ENCODE measurements around a stretch of chr12.

GRCh38 chr12:123488382-123488891, 30.5 kb downstream of the SNRNP35 start:
CAGE:
- cytosol, long polyA minus RNA: no peak
- cytosol, long polyA plus RNA: no peak
- long polyA plus RNA: no peak
- nucleus, long polyA minus RNA: no peak
- nucleus, long polyA plus RNA: no peak

DNA sequence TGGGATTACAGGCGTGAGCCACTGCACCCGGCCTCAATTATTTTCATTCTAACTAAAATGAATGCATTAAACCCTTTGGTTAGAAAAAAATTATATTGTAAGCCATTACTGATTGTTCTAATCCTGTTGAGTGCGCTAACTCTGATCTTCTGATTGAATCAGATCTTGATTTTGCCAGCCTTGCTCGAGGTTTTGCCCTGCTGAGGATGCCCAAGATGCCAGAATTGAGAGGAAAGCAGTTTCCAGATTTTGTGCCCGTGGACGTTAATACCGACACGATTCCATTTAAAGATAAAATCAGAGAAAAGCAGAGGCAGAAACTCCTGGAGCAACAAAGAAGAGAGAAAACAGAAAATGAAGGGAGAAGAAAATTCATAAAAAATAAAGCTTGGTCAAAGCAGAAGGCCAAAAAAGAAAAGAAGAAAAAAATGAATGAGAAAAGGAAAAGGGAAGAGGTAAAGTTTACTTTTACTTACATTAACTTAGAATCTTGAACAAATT, 14.2 kb downstream of the EIF2B1 start:
CAGE:
- cytosol, long polyA minus RNA: start-site peak on the plus strand centred at position 338 of the sequence, 57 bp wide, 18 reads
- cytosol, long polyA plus RNA: no peak
- long polyA plus RNA: no peak
- nucleus, long polyA minus RNA: start-site peak on the plus strand centred at position 304 of the sequence, 62 bp wide, 20 reads
- nucleus, long polyA plus RNA: no peak

DNA sequence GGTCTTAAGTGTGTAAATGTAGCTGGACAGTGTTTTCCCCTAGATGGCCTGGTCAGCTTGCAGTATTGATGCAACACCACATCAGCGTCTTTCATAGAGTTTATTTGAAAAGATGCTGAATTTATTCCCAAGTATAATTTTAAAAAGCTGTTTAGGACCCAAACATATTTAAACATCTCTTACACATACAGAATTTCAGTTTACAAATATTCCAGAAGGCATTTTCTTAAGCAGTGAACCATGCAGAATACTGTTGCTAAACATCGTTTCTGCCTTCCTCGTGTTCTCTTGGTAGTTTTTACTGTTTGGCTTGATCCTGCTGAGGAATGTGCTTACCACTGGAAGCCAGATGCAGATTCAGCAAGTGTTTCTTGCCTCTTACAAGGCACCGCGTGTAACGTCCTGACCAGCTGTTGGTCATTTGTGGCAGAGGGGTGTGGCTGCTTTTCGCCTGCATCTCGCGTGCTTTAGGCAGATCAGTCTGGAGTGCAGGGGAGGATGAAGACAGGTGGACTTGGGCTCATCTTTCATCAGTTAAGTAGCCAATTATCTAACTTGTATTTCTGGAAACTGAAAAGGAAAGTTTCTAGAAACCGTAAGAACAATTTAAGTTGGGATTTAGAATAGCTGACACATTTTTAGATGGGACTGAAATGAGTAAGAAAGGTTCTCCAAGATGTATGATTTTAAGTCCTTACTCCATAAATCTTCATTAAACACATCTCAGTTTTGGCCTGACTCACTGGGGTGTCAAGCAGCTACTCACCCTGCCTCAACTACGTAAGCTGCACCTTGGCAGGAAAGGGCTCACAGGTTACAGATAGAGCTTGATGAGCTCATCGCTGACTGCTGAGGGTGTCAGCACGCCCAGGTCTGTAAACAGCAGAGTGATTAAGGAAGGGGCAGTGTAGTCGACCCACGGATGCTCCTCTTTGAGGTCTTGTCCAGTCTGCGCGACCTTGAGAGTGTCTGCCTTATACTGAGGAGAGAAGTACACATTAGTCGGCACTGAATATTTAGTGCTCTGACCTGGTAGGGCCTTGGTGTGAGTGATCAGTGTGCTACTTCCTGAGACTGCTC, 12.2 kb downstream of the EIF2B1 start:
CAGE:
- cytosol, long polyA minus RNA: no peak
- cytosol, long polyA plus RNA: no peak
- long polyA plus RNA: no peak
- nucleus, long polyA minus RNA: no peak
- nucleus, long polyA plus RNA: no peak

GRCh38 chr12:123726079-123726366, 13.9 kb downstream of the ATP6V0A2 start:
CAGE:
- cytosol, long polyA minus RNA: no peak
- cytosol, long polyA plus RNA: no peak
- long polyA plus RNA: no peak
- nucleus, long polyA minus RNA: no peak
- nucleus, long polyA plus RNA: no peak

GRCh38 chr12:123972157-123972480, 512 bp downstream of the CCDC92 start:
CAGE:
- cytosol, long polyA minus RNA: no peak
- cytosol, long polyA plus RNA: no peak
- long polyA plus RNA: no peak
- nucleus, long polyA minus RNA: no peak
- nucleus, long polyA plus RNA: no peak

DNA sequence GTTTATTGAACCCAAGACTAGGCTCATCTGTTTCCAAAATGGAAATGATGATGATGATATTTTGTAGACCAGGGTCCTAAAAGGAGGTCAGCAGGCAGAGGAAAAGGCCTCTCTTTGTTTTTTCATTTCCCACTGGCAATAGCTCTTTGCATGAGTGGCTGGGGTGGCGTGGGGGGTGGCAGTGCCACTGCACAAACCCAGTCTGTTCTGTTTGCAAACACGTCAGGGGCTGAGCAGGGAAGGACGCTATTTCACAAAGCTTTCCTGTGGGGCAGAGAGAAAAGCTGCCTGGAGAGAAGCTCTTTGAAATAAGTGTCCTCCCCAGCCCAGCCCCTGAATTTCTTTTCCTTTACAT, 72.7 kb downstream of the ZNF664 start:
CAGE:
- cytosol, long polyA minus RNA: no peak
- cytosol, long polyA plus RNA: no peak
- long polyA plus RNA: no peak
- nucleus, long polyA minus RNA: no peak
- nucleus, long polyA plus RNA: no peak

DNA sequence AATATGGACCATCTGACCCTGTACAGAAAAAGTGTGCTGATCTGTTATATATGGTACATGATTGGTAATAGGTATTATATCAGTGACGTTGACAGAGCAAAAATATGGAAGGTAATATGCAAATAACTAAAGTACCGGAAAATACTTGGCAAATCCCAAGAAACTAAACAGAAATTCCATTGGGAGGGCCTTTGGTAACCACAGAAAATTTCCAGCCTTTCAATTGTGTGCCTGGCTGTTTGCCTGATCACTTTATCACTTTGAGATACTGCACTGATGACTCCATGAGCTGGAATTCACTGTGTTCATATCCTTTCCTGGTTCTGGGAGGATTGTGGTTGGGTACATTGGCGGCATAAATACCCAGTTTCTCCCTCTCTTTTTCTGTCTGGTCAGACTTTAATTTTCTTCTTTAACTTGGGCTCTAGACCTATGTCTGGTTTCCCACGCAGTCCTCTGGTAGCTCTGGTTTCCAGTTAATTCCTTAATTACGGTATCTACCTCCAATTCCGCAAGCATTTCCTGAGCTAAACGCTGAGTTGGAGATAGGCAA, 61.5 kb upstream of the RFLNA start:
CAGE:
- cytosol, long polyA minus RNA: no peak
- cytosol, long polyA plus RNA: no peak
- long polyA plus RNA: no peak
- nucleus, long polyA minus RNA: no peak
- nucleus, long polyA plus RNA: no peak

CAGE:
- cytosol, long polyA minus RNA: no peak
- cytosol, long polyA plus RNA: no peak
- long polyA plus RNA: no peak
- nucleus, long polyA minus RNA: no peak
- nucleus, long polyA plus RNA: no peak
Observed at GRCh38 chr12:124378052-124378516, 83.2 kb downstream of the RFLNA start.

DNA sequence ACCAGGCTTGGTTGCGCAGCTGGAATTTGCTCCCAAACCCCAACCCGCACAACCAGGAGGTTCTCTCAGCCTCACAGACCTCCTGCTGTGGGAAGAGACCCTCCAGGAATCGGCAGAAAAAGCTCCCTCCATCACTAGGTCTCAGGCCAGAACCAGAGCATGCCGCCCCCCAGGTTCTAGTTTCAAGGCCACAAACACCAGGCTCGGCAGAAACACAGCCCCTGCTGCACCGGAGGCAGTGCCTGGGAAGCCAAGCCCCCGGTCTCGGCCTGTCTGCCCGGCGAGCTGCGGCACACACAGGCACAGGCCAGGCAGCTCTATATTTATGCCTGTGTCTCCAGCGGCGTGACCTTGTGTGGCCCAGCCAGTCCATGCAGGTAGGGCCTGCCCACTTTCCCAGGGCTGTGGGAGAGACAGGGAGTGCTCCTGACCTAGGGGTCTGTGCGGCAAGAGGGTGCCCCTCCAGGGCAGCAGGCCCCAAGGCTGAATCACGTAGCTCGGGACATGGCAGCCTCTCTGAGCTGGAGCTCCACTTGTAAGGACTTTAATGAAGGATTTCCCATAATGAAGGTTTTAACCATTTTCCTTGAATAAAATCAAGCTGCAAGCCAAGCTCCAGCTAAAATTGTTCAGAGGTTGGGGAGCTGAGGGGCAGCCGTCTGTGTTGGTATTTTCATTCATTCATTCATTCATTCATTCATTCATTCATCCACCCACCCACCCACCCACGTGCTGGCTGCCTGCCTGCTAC, 91.8 kb downstream of the RFLNA start:
CAGE:
- cytosol, long polyA minus RNA: no peak
- cytosol, long polyA plus RNA: no peak
- long polyA plus RNA: no peak
- nucleus, long polyA minus RNA: no peak
- nucleus, long polyA plus RNA: no peak

DNA sequence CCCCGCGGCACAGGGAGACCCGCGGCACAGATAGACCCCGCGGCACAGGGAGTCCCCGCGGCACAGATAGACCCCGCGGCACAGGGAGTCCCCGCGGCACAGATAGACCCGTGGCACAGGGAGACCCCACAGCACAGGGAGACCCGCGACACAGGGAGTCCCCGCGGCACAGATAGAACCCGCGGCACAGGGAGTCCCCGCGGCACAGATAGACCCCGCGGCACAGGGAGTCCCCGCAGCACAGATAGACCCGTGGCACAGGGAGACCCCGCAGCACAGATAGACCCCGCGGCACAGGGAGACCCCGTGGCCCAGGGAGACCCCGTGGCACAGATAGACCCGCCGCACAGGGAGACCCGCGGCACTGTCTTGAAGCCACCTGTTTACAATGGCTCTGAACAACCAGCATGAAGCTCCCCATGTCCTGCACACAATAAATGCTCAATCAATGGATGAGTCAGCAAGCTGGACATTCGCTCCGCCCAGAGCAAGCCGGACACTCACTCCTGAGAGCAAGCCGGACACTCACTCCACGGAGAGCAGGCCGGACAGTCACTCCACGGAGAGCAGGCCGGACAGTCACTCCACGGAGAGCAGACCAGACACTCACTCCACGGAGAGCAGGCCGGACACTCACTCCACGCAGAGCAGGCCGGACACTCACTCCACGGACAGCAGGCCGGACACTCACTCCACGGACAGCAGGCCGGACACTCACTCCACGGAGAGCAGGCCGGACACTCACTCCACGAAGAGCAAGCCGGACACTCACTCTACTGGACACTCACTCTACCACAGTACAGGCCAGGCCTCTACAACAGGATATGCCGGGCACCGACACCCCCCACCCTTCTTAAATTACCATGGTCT, 121.9 kb downstream of the RFLNA start:
CAGE:
- cytosol, long polyA minus RNA: no peak
- cytosol, long polyA plus RNA: no peak
- long polyA plus RNA: no peak
- nucleus, long polyA minus RNA: no peak
- nucleus, long polyA plus RNA: no peak

DNA sequence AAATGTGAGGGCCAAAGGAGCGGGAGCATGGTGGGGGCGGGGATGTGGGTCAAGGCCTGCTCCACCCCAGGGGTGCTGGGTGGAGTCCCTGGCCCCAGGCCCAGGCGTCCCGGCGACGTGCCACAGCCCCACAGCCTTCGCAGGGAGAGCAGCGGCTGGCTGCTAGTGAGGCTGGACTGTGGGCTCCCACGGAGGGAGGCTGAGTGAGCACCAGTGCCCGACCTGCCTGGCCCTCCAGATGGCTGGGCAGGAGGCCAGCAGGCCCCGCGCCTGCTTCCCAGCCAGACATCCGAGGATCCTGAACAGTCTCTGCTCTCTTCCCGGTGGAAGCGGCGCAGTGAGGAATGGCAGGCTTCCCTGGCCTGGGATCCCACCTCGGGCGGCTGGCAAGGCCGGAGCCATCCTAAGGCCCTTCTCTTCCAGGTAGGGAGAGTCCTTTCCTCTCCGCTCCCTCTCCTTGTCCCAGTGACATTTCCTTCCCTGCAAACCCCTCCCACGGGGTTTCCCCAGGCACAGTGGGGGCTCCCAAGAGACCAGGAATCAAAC, 128.4 kb downstream of the RFLNA start:
CAGE:
- cytosol, long polyA minus RNA: no peak
- cytosol, long polyA plus RNA: no peak
- long polyA plus RNA: no peak
- nucleus, long polyA minus RNA: no peak
- nucleus, long polyA plus RNA: no peak

DNA sequence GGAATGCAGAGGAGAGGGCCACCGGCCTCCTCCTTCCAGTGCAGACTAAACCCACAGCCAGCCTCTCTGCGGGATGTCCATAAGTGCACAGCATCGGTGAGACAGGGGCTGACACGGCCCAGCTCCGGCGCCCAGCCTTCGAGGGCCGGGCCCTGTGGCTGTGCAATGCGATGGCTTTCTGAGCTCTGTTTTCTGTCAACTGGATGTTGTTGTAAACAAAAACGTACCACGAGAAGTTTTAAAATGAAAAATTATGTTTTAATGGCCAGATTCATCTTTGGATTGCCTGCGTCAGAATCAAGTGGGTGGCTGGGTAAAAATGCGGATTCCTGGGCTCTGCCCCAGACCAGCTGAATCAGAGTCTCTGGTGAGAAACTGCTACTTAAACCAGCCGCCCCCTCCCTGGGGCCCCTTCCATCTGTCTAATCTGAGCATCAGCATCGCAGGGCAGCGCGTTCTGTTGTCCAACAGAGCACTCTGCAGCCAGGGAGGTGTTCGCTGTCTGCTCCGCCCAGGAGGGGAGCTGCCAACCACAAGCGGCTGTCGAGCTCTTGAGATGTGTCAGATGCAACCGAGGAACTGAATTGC, 133.3 kb downstream of the RFLNA start:
CAGE:
- cytosol, long polyA minus RNA: no peak
- cytosol, long polyA plus RNA: no peak
- long polyA plus RNA: no peak
- nucleus, long polyA minus RNA: no peak
- nucleus, long polyA plus RNA: no peak

CAGE:
- cytosol, long polyA minus RNA: no peak
- cytosol, long polyA plus RNA: no peak
- long polyA plus RNA: no peak
- nucleus, long polyA minus RNA: no peak
- nucleus, long polyA plus RNA: no peak
Observed at GRCh38 chr12:124517075-124517705, 50.2 kb downstream of the NCOR2 start.

DNA sequence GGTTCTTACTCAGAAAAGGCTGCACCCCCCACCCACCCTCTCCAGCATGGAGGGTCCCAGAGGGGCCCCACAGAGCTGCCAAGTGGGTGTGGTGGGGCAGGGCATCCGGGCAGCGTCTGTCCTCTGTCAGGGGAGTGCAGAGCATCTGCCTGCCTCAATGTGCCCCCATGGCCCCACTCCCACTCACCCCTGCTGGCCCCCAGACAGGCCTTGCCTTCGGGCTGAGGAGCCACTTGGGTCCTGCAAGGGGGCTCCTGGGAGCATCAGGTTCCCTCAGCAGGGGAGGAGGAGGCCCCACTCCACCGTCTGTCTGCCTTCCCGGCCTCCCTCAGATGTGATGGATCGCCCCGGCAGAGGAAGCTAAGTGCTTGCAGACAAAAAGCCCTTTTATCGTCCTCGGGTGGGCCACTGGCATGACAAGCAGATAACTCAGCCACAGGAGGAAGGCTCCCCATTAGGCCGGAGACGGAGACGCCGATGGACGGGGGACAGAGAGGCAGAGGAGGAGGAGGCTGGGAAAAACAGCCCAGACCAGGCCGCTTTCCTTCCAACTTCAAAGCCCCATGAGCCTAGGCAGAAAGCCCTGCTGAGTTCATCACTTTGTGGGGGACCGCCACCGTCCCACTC, 35.1 kb downstream of the NCOR2 start:
CAGE:
- cytosol, long polyA minus RNA: no peak
- cytosol, long polyA plus RNA: no peak
- long polyA plus RNA: no peak
- nucleus, long polyA minus RNA: no peak
- nucleus, long polyA plus RNA: no peak

DNA sequence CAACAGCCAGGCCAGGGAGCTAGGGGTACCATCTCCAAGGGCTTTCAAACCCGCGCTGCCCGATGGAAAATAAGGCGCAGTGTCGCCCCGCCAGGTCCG, 715 bp downstream of the NCOR2 start:
CAGE:
- cytosol, long polyA minus RNA: no peak
- cytosol, long polyA plus RNA: no peak
- long polyA plus RNA: no peak
- nucleus, long polyA minus RNA: no peak
- nucleus, long polyA plus RNA: no peak

DNA sequence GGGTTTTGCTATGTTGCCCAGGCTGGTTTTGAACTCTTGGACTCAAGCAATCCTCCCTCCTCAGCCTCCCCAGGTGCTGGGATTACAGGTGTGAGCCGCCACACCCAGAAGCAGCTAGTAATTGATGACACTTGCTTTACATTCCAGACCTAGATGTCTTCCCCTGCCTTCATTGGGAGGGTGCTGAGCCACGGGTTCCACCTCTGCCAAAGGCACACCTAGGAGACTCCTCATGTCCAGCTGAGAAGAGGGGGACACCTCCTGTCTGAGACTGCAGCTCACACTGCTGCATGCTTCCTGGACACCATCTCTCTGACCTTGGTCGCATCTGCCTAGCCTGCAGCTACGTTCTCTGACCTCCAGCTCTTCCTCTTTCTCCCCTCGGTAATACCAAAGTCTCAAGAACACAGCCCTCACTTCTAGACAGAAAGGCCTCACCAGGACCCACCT, 20.0 kb upstream of the NCOR2 start:
CAGE:
- cytosol, long polyA minus RNA: no peak
- cytosol, long polyA plus RNA: no peak
- long polyA plus RNA: no peak
- nucleus, long polyA minus RNA: no peak
- nucleus, long polyA plus RNA: no peak

GRCh38 chr12:124632398-124632991, 65.1 kb upstream of the NCOR2 start:
CAGE:
- cytosol, long polyA minus RNA: no peak
- cytosol, long polyA plus RNA: no peak
- long polyA plus RNA: no peak
- nucleus, long polyA minus RNA: no peak
- nucleus, long polyA plus RNA: no peak

DNA sequence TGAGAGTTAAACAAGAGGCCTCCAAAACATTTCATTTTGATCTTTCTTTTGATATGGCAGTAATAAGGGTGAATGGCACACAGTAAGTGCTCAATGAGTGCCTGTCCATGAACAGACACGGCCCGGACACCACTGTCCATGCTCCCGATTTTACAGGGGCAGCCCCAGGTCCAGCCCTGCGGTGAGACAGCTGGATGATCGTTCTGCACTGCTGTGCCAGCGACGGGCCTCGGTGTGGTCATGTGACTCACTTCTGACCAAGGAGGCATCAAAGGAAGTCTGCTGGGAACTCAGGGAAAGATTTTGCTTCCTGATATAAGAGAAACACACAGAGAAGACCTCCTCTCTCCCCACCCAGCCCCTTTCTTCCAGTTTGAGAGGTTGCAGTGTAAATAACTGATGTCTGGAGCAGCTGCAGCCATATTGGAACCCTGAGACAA, 126.7 kb downstream of the SCARB1 start:
CAGE:
- cytosol, long polyA minus RNA: no peak
- cytosol, long polyA plus RNA: no peak
- long polyA plus RNA: no peak
- nucleus, long polyA minus RNA: no peak
- nucleus, long polyA plus RNA: no peak

DNA sequence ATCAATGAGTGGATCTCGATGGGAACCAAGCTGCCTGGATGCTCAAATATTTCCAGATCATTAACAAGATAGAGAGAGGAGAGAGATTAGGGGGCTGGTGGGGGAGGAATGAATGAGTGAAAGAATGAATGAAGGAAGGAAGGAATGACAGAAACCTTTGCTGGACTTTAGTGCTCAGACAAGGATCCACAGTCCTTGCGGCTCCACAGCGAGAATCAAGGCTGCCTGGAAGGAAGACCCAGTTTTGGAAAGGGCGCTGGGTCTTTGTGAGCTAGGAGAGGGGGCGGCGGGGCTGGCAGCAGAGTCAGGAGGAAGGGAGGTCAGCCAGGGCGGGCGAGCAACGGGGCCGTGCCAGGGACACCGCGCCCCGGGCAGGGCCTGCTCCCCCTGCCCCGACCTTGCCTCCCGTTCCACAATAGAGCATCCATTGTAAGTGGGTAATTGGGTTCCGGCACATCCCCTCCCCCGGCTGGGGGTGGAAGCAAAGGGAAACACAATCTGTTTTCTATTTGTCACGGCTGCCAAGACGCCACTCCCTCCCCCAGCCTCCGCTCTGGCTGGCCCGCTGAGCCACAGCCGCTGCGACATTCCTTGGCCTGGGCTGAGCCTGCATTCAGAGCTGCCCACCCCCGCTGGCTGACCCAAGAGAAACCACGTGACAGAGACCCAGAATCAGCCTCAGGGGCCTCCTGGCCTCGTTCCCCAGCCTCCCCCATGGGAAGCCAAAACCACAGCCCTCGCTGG, 117.9 kb downstream of the SCARB1 start:
CAGE:
- cytosol, long polyA minus RNA: no peak
- cytosol, long polyA plus RNA: no peak
- long polyA plus RNA: no peak
- nucleus, long polyA minus RNA: no peak
- nucleus, long polyA plus RNA: no peak

GRCh38 chr12:124773845-124774552, 89.7 kb downstream of the SCARB1 start:
CAGE:
- cytosol, long polyA minus RNA: no peak
- cytosol, long polyA plus RNA: no peak
- long polyA plus RNA: no peak
- nucleus, long polyA minus RNA: no peak
- nucleus, long polyA plus RNA: no peak

Measured in keratinocyte (primary cell).